Ureter (tissue), 1 donor: ENCODE measurements around a stretch of chr10.

GRCh38 chr10:124727936-124728316 is 16.3 kb downstream of the FAM53B start:
- PRO-cap, result no peak

- PRO-cap, result no peak
Measured at GRCh38 chr10:124739969-124740376, 4.2 kb downstream of the FAM53B start.

GRCh38 chr10:124864302-124865208 is 62.9 kb downstream of the ABRAXAS2 start:
- PRO-cap, result no peak

- PRO-cap, result no peak
Measured at GRCh38 chr10:125064285-125064878, 36.5 kb upstream of the CTBP2 start.

DNA sequence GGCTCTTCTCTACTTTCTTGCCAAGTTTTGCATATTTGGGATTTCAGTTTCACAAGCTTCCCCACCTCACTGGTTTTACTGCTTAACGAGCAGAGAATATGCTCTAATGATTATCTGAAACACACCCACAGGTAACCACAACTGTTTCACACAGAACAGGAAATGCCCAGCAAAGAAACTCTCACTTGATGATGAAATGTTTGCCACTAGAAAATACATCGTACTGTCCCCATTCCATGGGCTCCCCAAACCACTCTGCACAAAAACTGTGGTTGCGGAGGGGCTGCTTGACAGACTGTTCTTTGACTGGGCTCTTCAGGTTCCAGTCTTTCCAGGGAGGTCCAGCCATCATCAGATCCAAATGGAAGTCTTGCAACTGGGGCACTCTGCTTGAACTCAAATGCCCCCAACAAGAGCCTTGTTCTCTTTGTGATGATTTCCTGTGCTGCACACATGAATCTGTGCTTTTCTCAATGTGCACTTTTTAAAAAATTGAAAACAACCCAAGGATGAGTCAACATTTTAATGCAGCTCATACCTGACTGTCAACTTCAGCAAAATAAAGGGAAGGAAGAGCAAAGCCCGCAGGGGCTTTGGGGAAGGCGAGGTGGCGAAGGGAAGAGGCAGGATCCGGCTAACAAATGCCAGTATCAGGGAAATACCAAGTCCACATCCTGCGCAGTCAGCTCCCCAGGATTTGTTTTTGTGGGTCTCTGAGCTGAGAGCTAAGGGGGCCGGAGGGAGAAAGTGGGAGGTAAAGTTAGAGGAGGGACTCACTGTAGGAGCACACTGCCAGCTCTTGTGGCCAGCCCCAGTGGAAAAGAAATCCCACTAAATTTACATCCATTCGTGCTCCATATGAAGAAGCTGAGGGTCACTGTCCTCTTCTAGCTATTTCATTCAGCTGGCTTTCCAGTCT is 37.3 kb upstream of the CTBP2 start:
- PRO-cap, result no peak

DNA sequence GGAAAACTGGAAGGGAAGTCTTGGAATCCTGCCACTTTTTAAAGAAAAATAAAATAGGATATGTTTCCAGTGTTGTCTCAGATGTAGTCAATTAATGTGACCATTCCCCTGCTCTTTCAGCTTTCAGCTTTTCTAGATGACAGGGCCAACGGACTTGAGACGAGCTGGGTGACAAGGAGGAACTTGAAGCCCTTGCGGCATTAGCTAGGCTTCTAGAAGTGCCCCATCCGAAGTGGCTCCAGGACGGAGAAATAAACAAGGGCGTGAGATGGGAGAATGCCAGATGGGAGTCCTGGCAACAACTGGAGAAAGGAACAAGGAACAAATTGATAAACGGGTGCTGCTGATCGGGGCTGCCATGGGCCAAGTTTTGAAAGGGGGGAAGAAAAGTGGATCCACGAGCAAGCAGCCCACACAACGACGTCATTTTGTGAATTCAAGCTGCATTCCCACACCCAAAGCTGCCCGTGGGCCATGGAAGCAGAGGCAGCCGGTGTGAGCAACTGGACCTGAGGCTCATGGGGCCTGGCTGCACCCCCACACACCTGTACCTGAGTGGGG is 90.3 kb upstream of the CTBP2 start:
- PRO-cap, result no peak

DNA sequence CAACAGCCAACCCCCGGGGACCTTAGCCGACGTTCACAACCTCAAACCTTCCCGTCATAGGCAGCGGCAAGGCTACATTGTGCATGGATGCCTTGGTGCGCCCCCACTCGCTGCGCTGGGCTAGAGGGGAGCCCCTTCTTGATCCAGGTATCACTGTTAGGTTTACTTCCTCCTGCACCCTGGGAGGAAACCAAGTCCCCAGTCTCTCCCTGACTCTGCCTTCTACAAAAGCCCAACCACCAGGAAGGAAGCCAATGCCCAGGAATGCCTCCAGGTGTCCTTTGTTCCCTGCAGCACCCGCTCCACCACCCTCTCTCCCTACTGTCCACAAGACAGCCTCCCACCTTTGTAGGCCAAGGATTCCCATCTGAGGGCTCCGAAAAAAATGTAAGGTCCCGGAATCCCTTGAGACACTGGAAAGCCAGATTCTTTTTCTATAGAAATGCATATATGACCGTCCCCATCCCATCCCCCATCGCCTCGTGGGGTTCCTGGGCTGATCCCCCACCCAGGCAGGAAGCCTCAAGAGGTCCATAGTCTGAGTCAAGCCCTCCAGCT is 107.2 kb upstream of the CTBP2 start:
- PRO-cap, result no peak

- PRO-cap, result no peak
Measured at GRCh38 chr10:125152560-125153685, 125.1 kb upstream of the CTBP2 start.

DNA sequence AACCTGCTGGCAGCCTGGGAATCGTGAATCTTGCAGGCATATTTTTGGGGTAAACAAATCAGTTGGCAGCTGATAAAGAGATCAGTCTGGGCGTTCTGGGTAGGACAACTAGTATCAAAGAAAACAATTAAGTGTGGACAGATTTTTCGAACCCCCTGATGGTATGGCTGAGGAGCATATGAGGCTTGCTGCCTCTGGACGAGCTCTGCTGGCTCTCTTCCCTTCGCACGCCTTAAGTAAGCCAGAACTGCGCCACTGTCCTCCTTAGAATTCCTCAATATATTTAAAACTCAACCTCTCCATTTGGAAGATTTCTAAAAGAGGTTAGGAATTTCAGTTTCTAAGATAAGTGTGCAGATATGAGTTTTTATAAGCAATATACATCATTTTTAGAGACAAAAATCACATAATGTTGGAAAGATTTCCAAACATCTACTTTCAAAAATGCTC is 9.3 kb upstream of the EDRF1 start:
- PRO-cap, result no peak

DNA sequence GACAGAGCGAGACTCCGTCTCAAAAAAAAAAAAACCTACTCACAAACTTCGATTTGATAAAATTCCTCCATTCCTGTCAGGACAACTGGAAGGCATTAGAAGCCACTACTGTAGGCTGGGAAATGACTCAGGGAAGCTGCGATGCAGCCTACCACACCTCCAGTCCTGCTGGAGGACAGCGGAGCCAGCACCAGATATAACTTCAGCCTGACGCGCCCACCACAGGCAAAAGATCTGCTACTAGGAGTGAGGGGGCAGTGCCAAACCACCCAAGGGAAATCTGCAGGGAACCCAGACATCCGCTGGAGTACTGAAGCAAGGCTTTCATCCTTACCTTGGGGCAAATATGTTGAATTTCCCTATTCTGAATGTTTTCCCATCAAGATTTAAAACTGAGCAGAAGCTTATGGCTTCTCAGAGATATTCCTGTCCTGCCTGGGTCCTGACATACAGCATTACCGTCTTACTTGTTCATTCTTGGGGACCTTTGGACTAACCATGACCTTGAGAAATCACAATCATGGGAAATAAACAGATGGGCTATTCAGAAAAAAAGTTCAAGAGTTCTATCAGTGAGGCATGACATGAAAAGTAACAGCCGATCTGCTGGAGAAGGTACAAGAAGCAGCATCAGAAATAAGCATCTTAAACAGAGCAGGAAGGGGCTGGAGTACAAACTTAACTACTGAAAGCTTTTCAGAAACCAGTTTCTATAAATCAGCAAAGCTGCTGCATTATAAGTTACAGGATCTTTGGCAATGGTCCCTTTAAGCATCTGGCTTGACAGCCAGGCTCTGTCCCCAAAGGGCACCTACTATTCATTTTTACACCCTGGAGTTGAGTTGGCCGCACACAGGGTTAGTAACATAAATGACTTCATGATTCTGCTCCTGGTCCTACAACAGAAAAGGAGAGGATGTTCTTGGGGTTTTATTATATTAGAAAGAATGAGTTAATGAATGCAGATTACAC is 20.5 kb downstream of the BCCIP start:
- PRO-cap, result no peak

DNA sequence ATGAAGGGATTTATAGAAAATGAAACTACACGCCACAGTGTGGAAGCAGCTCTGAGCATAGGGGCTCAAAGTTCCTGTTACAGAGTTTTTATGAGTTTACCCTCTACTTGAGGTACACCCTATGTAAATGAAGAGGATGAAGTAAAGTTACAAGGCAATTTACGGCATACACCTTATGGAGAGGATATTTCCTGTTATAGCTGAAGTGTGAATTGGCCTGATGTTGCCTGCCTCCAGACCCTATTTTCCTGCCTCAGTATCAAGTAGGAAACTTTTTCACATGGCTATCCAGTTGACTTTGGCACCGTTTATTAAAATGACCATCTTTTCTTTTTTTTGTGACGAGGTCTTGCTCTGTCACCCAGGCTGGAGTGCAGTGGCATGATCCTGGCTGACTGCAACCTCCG is 33.4 kb downstream of the FANK1 start:
- PRO-cap, result no peak

DNA sequence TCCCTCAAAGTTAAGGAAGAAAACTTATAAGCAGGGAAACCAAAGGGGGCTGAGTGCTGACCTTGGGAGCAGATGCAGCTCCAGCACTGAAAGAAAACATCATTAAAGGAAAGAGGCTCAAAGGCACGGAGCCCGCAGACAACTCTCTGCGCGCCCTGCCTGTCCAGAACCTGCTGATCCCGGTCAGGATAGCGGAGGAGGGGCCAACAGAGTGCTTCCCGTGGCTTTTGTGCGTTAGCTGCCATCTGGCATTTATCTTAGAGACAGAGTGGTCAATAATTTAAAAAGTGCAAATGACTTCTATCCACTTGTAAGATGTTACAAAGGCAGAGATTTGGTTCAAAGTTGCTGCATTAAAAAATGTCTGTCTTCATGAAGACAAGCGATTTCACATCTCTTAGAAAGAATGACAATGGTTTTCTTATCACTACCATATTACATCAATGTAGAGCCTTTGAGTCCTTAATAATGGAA is 162.2 kb downstream of the FANK1 start:
- PRO-cap, result no peak

DNA sequence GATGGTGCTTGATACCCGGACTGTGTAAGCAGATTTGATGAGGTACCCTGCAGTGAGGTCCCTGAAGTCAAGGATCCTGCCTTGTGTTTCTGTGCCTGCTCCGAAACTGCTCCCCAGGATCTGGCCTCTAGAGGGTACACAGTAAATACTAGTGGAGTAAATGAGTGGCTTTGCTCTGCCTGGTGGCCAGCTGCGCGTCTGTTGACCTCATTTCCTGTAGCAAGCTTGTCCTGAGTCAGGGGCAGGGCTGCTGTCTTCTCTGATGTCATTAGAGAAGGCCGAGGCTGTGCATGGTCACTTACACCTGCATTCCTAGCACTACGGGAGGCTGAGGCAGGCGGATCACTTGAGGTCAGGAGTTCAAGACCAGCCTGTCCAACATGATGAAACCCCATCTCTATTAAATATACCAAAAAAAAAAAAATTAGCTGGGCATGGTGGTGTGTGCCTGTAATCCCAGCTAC is 191.8 kb downstream of the FANK1 start:
- PRO-cap, result no peak

DNA sequence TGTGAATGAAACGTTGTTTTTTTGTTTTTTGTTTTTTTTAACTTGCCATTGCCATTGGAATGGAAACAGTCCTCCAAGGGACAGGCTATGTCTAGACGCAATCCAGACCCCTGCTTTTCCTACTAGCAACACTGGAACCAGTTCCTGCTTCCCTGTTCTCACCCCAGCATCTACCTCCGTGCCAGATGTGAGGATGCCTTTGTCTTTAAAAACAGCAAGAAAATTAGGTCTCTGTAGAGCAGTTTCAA is 123.6 kb downstream of the ADAM12 start:
- PRO-cap, result no peak

DNA sequence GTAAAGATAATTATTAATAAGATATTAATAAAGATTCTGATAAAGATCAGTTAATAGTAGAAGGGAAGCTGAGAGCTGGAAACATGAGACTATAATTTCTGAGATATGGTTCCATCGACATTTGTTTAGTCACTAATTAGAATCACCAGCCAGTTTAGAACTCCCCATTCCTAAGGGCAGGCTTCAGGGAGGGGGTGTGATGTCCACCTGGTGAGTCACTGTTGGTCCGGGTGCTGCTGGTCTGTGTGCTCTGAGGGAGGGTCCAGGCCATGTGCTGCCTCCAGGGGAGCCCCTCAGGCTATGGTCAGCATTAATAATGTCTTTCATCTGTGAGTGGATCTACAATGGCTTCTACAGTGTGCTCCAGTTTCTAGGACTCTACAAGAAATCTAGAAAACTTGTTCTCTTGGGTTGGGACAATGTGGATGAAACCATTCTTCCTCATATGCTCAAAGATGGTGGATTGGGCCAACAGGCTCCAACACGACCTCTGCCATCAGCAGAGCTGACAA is 115.7 kb downstream of the ADAM12 start:
- PRO-cap, result no peak

GRCh38 chr10:126469281-126469659 is 81.0 kb upstream of the ADAM12 start:
- PRO-cap, result no peak

DNA sequence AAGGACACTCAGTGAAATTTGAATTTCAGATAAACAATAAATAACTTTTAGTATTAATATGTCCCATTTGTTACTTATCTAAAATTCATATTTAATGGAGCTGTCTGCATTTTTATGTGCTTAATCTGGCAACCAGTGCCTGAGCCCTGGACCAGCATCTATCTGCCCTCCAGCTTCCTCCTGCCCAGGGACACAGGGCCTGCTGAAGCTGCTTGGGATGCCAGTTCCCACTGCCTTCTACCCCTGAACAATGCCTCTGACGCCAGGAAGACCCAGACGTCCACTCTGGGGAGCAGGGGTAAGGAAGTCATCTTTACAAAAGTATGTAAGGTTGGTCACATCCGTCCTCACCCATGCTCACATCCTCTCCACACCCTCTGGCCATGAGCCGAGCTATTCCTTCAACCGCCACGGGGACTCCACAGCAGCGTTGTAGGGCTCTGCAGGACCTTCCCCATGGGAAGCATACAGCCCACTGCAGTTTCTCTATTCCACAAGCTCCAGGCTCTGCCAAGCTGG is 58.6 kb downstream of the CLRN3 start:
- PRO-cap, result no peak

- PRO-cap, result no peak
Measured at GRCh38 chr10:127911411-127912027, 4.6 kb downstream of the PTPRE start.

DNA sequence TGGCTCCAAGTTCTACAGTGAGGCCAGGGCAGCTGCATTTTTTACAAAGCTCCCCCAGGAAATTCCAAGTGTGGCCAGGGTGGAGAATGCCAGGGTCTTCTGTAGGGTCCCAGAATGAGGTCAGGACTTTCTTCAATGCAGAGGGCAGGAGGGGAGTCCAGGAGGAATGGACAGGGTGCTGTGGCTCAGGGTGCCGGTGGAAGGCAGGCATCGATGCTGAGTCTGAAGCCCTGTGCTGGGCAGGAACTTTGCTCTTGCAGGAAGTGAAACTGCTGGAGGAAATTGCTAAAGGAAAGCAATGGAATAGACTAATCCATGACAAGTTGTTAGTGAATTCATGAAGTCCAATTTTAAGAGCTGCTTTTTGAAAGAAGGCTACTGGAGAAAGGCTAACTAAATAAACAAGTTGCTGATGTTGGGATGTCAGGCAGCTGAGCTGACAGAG is 14.8 kb downstream of the PTPRE start:
- PRO-cap, result no peak

DNA sequence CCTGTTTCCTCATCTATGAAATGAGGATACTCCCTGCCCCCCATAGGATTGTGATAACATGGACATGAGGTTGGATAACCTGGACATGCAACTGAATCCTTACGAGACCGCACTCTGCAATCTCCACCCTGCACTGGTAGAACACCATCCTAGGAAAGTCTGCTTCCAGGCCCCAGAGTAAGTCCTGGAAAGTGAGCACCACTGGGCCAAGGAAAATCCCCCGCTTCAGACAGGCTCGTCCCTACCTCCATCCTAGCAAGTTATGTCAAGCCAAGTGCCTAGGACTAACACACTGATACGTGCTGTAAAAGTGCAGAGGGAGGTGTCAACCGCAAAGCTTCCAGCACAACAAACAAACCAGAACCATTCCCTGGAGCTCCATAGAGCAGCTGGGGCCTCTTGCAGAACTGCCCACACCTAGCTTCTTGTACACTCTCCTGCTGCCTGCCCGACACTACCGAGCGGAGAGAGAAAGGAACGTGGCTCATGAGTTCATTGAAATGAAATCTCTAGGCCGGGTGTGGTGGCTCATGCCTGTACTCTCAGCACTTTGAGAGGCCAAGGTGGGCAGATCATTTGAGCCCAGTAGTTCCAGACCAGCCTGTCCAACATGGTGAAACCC is 73.7 kb downstream of the MKI67 start:
- PRO-cap, result no peak